Omental fat pad (tissue), 4 donors: ENCODE measurements around the genes PILRA, PPP1R35, NYAP1 and EPHB4.

DNA sequence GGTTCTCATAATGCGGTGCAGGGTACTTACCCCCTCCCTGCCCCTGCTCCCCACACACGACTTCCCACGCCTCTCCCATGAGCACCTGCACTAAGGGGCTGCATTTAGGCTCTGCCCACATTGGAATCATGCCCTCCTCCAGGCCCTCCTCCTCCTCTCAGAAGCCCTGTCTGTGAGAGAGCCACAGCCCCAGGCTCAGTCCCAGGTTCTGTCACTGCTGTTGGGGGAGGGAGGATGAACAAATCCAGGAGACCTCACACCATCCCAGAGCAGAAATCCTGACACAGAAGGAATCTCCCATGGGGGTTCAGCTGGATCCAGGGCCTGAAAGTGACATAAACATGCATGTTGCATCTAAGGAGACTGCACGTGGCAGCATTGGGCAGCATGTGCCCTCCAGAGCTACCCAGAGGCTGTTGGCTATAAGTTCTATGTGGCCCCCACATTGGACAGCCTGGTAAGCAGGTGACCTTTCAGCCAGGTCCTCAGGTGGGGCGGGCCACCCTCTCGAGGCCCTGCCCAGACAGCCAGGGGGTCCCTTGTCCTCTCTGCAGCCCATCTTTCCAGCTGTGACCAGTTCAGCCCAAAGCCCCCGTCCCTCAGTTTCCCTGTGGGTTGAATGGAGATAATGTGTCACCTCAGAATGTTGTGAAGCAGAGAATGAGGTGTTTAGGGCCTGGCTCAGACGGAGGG is 1.6 kb upstream of the PILRA start:
- PRO-cap: no peak
- RAMPAGE, long total RNA, 4 experiments: no peak in any of the 4 experiments

DNA sequence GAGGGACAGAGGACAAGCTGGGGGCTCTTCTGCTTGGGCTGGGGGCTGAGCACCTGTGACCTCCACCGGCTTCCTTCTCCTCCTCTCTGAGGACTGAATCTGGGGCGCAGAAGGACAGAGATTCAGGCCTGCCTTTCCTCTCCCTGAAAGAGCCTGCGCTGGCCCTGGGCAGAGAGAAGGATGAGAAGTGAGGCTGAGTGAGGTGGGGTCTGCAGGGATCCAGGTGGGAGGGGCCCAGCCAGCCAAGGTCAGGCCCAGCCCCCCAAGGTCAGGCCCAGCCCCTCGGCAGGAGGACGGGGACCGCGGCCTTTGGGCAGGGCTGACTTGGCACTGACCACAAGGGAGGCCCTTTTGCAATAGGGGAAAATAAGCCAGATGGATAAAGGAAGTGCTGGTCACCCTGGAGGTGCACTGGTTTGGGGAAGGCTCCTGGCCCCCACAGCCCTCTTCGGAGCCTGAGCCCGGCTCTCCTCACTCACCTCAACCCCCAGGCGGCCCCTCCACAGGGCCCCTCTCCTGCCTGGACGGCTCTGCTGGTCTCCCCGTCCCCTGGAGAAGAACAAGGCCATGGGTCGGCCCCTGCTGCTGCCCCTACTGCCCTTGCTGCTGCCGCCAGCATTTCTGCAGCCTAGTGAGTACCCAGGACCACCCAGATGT is at the start of gene PILRA:
PILRA (plus strand) TSS at position 398 of the 657 bp plus-strand sequence.
- PRO-cap: no peak
- RAMPAGE, long total RNA, 4 experiments: start-site peak on the plus strand in 4 of 4 experiments, centred at positions 395 to 415 of the sequence, 60 to 101 reads per replicate

DNA sequence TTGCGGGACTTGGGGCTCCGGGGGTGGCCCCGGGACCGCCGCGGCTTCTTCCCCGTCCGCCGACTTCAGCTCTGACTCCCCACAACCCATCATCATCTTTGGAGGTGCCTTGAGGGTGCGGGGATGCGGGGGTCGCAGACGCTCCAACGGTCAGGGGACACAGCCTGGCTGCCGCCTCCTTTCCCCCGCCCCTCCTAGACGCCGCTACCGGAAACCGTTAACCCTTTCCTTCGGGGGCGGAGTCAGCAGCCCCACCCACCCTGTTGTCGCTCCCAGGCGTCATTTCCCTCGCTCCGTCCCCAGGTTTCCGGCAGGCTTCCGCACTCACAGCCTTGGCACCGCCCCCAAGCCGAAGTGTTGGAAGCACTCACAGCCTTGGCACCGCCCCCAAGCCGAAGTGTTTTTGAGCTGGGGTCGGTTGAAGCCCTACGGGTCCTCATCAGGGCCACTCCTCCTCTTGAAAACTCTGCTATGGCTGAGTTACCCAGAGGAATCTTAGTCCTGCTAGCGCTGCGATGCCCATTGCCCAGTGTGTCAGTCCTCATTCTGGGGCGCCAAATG is at the start of gene PPP1R35:
PPP1R35 (minus strand) TSS at position 219 of the 561 bp plus-strand sequence.
- PRO-cap: unidirectional peak, minus-strand start at position 196 of the sequence
- RAMPAGE, long total RNA, 4 experiments: start-site peak on the minus strand in 2 of 4 experiments, centred at positions 193 to 194 of the sequence, 12 to 23 reads per replicate

DNA sequence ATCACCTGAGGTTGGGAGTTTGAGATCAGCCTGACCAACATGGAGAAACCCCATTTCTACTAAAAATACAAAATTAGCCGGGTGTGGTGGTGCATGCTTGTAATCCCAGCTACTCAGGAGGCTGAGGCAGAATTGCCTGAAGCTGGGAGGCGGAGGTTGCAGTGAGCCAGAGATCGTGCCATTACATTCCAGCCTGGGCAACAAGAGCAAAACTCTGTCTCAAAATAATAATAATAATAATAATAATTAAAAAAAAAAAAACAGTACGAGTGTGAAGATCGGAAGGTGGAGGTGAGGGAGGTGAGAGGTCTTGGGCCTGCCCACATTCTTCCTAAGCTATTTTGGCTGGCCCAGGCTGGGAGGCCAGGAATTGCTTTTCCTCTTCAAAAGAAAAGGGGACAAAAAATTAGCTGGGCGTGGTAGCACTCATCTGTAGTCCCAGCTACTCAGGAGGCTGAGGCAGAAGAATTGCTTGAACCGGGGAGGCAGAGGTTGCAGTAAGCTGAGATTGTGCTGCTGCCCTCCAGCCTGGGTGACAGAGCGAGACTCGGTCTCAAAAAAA is 3.8 kb upstream of the PPP1R35 start:
- PRO-cap: no peak
- RAMPAGE, long total RNA, 4 experiments: no peak in any of the 4 experiments

DNA sequence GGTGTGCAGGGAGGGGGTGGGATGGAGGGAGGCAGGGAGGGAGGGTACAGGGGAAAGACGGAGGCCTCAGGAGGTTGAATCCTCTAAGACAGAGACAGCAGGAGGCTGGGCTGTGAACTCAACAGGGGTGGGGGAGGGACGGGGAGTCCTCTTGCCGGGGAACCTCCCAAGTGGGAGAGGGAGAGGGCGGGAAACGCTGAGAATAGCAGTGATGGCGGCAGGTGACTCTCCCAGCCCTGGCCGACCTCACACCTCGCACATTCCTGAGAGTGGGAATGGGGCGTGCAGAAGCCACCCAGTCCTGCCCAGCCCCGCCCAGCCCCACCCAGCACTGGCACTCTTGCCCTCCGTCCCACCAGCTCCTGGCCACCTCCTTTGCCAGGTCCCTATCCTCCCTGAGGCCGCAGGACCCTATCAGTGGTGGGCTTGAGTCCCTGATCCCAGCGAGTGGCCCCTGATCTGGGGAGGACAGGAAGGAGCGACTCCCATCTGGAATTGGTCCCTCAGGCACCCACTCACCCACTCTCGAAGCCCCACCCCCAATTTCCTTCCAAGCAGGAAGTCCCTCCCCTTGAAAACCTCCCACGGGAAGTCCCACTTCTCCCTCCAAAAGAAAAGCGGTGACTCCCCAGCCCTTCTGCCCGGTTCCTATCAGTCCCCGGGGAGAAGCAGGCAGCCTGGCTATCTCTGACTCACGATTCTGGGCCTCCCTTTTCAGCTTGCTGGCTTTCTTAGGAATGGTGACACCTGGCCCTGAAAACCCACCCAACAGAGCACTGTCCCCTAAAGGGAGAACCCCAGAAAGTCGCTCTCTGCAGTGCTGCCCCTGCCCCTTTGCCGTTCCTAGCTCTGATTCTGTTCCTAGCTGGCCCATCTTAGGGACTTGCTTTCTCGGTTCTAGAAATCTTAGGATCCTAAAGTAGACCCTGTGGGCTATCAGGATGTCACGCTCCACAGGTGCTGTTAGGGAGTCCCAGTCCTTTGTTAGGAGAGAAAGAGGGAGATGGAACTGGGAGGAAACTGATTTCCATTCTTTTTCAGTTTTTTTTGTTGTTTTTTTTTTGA is 6.3 kb downstream of the TSC22D4 start:
- PRO-cap: no peak
- RAMPAGE, long total RNA, 4 experiments: no peak in any of the 4 experiments

DNA sequence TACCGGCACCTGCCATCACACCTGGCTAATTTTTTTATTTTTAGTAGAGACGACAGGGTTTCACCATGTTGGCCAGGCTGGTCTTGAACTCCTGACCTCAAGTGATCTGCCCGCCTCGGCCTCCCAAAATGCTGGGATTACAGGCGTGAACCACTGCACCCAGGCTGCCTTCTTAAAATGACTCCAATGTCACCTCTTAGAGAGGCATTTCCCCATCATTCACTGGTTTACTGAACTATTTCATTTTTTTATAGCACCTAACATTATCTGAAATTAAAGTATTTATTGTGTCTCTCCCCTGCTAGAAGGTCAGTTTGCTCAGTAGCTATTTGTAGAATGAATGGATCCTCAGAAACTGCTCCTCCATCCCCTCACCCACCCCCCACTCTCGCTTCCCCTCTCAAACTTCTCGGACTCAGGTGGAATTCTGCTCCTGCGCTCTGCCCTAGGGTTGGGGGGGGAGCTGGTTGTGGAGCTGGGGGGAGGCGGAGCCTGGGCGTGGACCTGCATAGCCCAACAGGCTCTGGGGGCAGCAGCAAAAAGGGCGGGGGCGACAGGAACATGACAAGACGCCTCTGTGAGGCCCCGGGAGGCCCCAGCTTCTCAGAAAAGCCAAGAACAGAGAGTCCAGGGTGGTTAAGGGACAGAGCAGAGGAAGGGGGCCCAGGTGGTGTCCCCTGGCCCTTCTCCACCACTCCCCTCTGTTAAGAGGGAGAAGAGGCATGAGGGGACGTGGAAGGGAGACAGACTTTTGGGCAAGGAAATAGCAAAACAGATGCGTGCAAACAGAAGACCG is 3.6 kb downstream of the TSC22D4 start:
- PRO-cap: no peak
- RAMPAGE, long total RNA, 4 experiments: no peak in any of the 4 experiments

DNA sequence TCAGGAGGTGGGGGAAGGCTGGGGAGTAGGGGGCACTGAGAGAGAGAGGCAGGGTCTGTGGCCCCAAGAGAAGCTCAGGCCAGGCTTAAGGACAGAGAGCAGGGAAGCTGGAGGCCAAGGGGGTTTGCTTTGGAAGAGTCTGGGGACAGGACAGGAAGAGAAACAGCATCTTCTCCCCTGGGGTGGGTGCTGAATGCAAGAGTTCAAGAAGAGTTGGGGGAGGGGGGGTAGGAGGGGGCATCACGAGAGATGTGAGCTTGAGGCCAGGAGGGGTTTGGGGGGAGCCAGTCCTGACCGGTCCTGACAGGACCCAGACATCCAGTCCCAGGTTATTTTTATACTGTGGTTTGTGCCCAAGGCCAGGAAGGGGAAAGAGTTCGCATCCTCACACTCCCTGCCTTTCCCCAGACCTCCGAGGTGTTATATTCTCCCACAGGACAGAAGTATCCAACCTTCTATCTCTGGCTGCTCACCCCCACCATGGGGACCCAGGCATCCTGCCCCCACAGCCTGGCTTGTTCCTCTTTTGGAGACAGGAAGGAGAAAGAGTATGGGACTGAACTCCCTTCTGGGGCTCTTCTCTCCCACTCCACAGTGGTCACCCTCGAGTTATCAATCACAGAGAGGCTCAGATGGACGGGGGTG is 2.9 kb downstream of the TSC22D4 start:
- PRO-cap: no peak
- RAMPAGE, long total RNA, 4 experiments: no peak in any of the 4 experiments

GRCh38 chr7:100483251-100484336 is at the start of gene NYAP1:
Gene NYAP1 (plus strand): TSS chr7:100483927.
- PRO-cap: no peak
- RAMPAGE, long total RNA, 4 experiments: start-site peak on the plus strand in 2 of 4 experiments, at chr7:100483837-100484031 at its widest, 5 to 27 reads per replicate

DNA sequence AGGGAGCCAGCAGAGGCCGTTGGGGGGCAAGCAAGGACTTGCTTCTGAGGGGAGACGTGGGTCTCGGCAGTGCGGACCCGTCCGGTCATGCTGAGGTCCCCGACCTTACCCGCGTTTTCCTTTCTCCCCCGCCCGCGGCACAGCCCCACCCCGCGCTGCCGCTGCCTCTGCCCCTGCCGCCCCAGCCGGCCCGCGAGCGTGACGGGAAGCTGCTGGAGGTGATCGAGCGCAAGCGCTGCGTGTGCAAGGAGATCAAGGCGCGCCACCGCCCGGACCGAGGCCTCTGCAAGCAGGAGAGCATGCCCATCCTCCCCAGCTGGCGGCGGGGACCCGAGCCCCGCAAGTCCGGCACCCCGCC is 9.8 kb downstream of the NYAP1 start:
- PRO-cap: no peak
- RAMPAGE, long total RNA, 4 experiments: no peak in any of the 4 experiments

DNA sequence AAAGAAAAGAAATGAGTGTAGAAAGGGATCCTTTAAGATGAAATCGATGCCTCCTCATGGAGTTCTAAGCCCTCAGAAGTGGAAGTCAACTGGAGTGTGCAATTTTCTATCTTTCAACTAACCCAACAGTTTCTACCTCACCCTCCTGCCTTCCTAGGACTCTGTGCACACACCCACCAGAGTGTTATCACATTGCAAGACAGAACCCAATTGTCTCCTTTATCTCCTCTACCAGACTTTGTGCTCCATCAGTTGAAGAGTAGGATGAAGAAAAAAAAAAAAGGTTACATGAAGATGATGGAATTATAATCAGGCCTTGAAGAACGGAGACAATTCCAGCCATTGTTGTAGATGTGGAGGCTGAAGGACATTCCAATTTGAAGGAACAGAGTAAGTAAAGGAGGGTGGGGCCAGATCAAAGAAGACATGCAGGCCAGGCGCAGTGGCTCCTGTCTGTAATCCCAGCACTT is 27.1 kb downstream of the NYAP1 start:
- PRO-cap: no peak
- RAMPAGE, long total RNA, 4 experiments: no peak in any of the 4 experiments

- PRO-cap: no peak
- RAMPAGE, long total RNA, 4 experiments: no peak in any of the 4 experiments
Measured at GRCh38 chr7:100547766-100548373, 8.9 kb downstream of the AGFG2 start.

- PRO-cap: no peak
- RAMPAGE, long total RNA, 4 experiments: no peak in any of the 4 experiments
Measured at GRCh38 chr7:100556380-100557070, 17.2 kb downstream of the SAP25 start.

GRCh38 chr7:100576103-100577225 is 2.8 kb upstream of the SAP25 start:
- PRO-cap: no peak
- RAMPAGE, long total RNA, 4 experiments: no peak in any of the 4 experiments

DNA sequence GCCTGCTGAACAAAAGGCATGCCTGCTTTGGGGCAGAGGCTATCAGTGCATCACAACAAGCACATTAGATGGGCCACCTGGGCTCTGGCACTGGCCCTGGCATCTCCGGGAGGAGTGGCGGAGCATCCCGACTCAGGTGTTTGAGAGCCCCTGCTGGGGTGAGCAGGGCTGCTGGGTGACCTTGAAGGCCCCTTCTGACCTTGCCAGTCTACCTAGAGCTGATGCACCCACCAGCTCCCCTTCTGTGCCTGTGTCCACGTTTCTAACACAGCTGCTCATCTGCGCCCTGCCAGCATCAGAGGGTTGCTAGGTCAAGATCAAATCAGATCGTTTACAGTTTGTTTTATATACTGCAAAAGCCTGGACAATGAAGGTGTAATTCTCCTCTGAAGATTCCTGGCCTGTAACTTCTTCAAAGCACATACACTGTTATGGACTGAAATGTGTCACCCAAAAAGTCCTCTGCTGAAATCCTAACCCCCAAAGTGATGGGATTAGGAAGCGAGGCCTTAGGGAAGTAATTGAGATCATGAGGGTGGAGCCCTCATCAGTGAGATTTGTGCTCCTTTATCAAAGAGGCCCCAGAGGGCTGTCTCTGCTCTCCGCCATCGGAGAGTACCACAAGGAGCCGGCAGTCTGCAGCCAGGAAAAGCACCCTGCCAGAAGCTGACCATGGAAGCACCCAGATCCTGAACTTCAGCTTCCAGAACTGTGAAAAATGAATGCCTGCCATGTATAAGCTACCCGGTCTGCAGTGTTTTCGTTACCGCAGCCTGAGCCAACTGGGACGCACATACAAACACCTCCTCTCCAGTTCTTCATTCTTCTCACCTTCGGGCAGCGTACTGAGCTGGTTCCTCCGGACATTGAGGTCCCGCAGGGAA is 4.7 kb downstream of the LRCH4 start:
- PRO-cap: no peak
- RAMPAGE, long total RNA, 4 experiments: no peak in any of the 4 experiments

- PRO-cap: no peak
- RAMPAGE, long total RNA, 4 experiments: no peak in any of the 4 experiments
Measured at GRCh38 chr7:100584552-100584972, 1.4 kb downstream of the LRCH4 start.

GRCh38 chr7:100676422-100676896 is 2.9 kb downstream of the GNB2 start:
- PRO-cap: no peak
- RAMPAGE, long total RNA, 4 experiments: no peak in any of the 4 experiments

GRCh38 chr7:100677681-100678066 is 4.1 kb downstream of the GNB2 start:
- PRO-cap: no peak
- RAMPAGE, long total RNA, 4 experiments: no peak in any of the 4 experiments

DNA sequence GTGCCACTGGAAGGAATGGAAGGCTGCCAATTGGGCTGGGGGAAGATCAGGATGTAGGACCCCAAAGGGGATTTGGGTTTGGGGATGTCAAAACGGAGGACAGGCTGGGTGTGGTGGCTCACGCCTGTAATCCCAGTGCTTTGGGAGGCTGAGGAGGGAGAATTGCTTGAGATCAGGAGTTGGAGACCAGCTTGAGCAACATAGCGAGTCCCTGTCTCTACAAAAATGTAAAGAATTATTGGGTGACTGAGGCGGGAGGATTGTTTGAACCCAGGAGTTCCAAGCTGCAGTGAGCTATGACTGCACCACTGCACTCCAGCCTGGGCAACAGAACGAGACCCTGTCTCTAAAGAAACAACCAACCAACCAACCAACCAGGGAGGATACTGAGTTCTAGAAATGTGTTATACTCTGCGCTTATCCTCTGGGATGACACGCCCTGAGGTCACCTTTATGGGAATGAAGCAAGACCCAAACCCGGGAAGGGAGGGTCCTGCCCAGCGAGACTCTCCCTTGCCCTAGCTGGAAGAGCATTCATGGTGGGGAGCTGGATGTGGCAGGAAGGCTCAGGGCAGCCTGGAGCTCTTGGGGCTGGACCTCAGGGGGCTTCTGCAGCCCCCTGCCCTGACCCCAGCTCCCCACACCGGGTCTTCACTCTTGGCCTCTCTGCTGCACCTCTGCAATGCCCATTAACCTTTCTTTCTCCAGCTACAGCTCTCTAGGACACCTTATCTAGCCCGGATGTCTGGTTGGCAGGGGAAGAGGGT is 26.7 kb downstream of the EPHB4 start:
- PRO-cap: no peak
- RAMPAGE, long total RNA, 4 experiments: no peak in any of the 4 experiments

- PRO-cap: no peak
- RAMPAGE, long total RNA, 4 experiments: no peak in any of the 4 experiments
Measured at GRCh38 chr7:100807171-100807990, 19.9 kb downstream of the EPHB4 start.

DNA sequence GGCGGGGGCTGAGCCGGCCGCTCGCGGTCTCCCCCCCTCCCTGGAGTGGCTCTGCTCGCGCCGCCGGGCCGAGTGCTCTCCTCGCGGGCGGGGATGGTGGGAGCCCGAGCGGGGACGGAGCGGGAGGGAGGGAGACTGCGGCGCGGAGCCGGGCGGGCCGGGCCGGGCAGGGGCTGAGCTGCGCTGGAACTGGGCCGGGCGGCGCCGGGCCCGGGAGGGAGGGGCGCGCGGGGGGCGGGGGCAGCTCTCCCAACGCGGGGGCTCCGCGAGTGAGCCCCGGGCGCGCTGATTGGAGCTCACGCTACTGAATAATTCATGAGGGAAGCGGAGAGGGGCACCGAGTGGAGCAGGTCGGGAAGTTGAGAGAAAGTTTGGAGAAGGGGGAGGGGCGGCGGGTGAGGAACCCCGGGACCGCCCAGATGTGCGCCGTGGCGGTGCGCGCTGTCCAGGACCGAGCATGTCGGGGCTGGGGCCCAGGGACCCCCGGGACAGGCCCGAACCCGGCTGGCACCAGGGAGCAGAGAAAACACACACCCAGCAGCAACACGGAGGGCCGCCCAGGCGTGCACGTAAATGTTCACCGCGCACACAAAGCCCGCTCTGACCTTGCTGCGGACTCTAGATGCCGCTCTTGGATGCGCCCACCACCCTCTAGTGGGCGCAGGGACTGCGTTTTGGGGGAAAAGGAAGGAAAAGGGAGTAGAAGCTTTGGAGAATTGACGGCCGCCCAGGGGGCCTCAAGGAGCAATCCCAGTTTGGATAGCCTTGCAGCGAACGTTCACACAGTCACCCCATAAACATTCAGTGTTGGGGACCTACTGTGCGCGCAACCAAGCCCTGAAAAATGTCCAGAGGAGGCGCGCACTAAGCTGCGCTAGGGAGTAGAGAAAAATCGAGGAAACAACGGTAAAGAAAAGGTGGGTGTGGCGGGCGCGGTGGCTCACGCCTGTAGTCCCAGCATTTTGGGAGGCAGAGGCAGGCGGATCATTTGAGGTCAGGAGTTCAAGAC is at the start of gene EPHB4:
EPHB4 (minus strand) TSS at position 191 of the 1,009 bp plus-strand sequence.
- PRO-cap: no peak
- RAMPAGE, long total RNA, 4 experiments: no peak in any of the 4 experiments